PFSK-1 (cell line): Measurements from ENCODE around the genes KLHL25 and MFGE8.

DNA sequence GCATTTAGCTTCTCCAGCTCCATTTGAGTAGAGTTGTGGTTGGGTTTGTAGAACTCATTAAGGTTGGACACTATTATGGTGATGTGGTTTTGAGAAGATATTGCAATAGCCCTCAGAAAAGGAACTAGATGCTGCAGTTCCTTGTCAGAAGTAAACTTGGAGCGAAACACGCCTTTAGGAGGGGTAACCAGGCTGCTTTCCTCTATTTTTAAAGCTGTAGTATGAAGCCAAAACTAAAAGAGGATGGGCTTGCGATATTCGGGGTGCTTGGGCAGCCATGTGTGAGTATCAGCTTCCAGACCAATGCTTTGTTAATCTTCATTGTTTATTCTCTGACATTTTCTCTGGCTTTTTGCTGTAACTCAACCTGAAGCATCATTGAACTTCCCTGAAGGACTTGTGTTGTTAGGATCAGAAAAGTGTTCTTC lies 174.8 kb downstream of the AKAP13 start:
- RRBS, result no CpG with 5 or more reads among the region's 4 CpGs

- RRBS, result no CpG with 5 or more reads among the region's 3 CpGs
Measured at GRCh38 chr15:85568591-85569352, 188.4 kb downstream of the AKAP13 start.

DNA sequence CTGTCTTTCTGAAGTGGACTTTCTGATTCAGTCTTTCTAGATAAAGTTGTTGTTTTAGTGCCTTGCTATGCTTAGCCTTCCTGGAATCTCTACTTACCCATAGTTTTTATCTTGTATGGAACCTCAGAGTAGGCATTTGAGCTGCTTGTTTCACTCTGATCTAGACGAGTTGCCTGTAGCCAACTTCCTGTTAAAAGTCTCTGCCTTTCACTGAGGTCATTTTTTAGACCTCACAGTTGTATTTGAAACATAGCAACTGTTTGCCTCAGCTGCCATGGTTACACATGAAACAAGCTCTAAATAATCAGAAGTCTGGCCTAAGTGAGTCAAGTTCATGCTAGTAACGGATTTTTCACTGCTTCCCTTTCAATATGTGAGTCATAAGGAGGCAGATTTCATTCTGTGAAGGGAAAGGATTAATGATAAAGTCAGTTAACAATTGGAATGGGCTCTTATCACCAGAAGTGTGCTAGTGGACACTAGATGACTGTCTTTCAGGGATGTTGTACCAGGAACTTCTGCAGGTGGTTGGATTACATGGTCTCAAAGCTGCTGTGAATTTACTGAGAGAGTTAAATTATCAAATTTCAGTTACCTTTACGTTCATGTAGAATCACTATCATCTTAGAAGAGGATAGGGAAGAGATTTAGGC lies 126.7 kb downstream of the KLHL25 start:
- RRBS, result no CpG with 5 or more reads among the region's 3 CpGs

DNA sequence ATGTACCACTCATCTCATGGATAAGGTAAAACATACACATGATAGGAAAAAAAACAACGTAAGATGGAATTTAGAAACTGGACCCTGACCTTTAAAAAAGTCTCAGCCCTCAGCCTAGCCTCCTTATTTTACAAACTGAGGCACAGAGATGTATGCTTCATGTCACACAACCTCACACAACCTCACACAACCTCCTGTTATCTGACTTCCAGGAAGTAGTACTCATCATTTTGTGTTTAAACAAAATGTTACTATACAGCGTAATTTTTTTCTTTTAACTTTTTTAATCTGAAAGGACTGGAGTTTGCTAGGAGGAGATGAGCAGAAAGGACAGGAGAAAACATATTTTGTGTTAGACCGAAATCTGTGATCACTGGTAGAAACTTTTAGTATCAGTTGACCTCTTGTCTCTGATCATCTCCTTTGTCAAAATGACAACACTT lies 107.7 kb downstream of the KLHL25 start:
- RRBS, result no CpG with 5 or more reads among the region's 3 CpGs

DNA sequence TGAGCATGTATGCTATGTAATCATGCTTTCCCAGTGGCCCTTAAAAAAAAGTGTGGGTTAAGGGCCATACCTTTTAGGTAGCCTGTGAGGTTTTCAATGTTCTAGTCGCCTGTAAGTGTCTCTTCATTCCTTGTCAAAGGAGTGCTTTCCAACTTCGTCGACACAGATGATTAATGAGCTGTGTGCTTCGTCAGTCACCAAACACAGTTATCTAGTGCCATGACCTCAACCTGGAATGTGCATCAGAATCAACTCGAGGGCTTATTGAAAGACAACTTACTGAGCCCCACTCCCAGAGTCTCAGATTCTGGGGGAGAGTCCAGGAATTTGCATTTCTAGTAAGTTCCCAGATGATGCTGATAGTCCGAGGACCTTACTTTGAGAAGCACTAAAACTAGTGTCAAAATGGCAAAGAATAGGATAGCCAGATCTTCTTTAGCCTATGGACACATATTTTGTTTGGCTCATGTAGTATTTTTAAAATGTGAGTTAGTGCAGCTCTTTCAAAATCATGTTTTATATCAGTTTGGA lies 86.0 kb downstream of the KLHL25 start:
- RRBS, result no CpG with 5 or more reads among the region's 6 CpGs

DNA sequence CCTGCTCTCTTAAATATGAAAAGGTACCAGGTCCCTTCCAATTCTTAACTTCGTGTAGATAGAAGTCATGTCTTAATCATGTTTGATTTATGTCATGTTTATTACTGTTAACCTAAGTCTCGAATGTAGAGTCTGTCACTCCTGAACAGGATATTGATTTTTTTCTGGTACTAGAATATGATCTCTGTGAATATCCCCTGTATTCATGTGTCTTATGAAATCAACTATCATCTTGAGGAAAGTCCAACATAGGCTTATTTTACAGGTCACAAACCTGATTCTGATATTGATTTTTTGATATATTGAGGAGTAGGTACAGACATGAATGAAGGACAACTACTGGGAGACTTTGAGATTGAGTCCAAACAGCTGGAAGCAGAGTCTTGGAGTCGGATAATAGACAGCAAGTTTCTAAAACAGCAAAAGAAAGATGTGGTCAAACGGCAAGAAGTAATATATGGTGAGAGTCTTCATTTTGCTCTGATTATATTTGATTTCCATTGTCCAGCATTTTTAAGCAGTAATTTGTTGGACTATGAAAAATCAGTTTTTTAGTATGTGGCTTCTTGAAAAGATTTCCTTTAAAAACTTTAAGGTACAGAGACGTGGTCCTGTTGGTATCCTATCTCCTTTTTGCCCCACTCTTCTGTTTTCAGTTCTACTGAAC lies 76.9 kb downstream of the KLHL25 start:
- RRBS, result no CpG with 5 or more reads among the region's 5 CpGs

DNA sequence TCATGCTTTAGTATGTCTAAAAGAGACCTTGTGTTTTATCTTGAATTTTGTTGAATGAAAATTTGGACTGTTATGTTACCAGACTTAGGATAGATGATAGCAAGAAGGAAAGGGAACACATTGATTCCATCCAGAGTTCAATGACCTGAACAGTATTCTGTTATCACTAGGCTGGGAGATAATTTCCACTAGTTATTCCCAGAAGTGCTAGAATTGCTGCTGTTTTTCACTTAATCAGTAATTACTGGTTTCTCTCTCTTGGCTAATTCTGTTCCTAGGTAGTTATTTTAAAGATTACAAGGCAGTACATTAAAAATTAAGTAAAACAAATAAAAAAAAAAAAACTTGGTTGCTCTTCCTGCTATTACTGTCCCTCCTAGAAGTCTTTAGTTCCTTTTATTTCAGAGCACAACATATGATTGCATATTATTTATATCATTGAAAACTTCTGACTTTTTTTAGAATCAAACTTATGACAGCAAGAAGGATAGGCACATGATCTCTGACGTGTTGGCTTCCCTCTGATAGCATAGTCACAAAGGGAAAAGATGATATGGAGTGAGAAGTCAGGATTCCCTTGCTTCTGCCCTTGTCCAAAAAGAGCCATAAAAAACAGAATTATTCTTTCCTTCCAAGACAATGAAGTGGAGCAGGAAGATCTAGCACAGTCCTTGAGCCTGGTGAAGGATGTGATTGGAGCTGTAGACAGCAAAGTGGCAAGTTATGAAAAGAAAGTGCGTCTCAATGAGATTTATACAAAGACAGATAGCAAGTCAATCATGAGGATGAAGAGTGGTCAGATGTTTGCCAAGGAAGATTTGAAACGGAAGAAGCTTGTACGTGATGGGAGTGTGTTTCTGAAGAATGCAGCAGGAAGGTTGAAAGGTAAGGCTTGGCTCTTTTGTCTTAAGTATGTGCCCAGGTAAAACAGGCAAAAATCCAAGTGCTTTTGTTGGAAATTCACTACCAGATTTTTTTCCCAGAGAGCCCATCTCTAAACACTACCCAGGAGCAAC lies 72.0 kb downstream of the KLHL25 start:
- RRBS, result no CpG with 5 or more reads among the region's 4 CpGs

- RRBS, result no CpG with 5 or more reads among the region's 5 CpGs
Measured at GRCh38 chr15:85726853-85727666, 67.7 kb downstream of the KLHL25 start.

DNA sequence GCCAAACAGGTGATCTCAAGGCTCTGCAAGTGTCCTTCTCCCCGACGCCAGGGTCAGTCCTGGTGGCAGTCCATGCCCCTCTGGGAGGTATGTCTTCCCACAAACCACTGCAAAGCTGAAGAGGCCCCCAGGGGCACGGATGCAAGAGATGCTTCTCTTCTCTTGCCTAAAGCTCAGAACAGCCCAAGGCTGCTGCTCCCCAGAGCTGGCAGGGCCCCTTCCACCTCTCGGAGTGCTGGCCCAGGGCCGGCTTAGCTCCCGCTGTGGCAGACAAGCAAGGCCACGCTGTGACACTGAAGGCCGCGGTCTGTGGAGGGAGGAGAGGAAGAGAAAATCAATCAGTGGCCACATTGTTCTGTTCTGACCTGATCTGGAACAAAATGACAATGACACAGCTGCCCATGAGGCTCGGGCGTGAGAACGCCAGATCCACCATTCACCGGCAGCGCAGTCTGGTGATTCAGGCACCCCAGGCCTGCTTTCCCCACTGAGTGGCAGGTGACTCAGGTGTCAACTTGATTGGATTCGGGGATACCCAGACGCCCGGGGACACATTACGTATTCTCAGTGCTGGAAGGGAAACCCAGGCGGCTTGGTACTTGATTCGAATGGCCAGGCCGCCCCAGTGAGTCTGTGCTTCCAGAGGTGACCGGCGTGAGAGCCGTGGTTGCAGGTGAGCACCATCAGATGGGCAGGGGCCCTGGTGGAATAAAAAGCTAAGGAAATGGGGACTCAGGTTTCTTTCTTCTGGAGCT lies 33.8 kb downstream of the KLHL25 start:
- RRBS, result 93% methylated on average over 8 of the region's 24 CpGs

GRCh38 chr15:85793926-85794976 lies at the start of gene KLHL25:
Gene KLHL25, minus strand, starts transcription at chr15:85794925.
- RRBS, result under 1% methylated on average over 42 of the region's 96 CpGs

- RRBS, result no CpG with 5 or more reads among the region's 14 CpGs
Measured at GRCh38 chr15:85795409-85795910, 735 bp upstream of the KLHL25 start.

GRCh38 chr15:88708542-88709122 lies 69.8 kb downstream of the ISG20 start:
- RRBS, result no CpG with 5 or more reads among the region's 10 CpGs

DNA sequence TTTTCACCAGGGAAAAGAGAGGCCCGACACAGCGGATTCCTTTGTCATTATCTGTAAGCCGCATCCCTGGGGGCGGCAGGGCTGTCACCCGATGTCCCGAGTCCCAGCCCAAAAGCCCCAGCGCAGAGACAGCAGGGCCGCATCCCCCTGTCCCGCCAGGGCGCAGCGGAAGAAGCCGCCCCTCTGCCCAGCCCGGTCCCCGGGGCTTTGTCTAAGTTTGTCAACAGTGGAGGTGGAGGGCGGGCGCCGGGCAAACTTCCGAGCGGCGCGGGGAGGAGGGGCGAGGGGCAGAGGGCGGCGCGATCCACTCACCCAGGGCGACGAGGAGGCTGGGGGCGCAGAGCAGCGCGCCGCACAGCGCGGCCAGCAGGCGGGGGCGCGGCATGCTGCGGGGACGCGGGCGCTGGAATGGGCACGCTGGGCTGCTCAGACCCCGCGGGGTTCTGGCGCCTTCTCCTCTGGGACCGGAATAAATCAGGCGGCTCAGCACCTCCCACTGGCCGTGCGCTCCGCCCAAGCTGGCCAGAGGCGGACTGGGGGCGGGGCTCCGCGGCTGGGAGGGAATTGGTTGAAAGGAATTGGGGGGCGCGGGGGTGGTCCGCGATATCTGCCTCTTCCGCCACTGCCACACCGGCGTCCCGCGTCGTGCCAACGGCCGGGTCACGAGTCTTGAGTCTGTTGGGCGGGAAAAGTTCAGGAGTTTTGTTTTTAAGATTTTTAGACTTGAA lies at the start of gene MFGE8:
TSS of gene MFGE8 (minus strand) at position 445 of the 728 bp plus-strand sequence.
- RRBS, result 0% methylated on average over 1 of the region's 67 CpGs

DNA sequence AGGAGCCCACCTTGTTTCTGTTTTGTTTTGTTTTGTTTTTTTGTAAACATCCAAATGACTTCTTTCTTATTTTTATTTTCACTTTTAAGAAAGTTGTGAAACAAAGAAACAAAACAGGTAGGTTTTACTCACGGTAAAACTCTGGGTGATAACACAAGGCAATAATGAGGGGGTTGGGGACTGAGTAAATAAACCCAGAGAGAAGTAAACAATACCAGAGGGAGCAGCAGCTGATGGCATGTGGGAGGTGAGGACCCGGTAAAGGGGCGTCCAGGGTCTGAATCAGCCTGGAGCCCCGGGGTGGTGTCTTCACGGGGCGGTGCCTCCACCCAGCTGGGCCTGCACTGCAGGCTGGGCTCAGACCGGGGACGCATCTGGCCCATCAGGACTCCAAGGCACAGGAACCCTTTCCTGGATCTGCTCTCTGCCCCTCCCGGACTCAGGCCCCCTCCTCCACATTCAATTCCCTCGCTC lies 73.7 kb upstream of the MFGE8 start:
- RRBS, result 61% methylated on average over 6 of the region's 10 CpGs

- RRBS, result no CpG with 5 or more reads among the region's 12 CpGs
Measured at GRCh38 chr15:89106146-89106709, 18.0 kb downstream of the ABHD2 start.

- RRBS, result no CpG with 5 or more reads among the region's 16 CpGs
Measured at GRCh38 chr15:89119391-89120572, 31.5 kb downstream of the ABHD2 start.

DNA sequence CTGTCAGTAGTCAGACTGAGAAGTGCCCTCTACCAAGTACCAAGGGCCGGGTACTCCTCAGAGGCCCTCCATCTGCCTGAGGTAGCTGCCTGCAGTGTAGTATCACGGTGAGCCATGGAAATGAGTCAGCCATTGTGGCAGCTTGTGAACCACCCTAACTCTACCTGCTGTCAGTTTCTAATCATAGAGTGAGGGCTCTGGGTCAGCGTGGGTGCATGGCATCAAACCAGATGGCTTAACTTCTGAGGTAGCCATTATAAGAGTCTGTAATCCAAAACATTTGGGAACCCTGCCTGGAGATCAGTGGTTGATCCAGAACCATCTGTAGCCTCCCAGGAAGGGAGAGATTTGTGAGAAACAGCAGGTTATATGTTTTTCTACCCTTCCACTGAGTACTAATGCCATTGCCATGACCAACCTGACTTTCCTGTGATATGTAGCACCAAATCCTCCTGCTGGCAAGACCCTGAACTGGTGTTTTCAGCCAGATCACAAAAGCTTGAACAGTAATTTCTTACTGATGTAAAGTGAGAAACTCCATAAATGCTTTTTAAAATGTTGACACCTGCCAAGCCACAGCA lies 38.9 kb downstream of the ABHD2 start:
- RRBS, result no CpG with 5 or more reads among the region's 3 CpGs

DNA sequence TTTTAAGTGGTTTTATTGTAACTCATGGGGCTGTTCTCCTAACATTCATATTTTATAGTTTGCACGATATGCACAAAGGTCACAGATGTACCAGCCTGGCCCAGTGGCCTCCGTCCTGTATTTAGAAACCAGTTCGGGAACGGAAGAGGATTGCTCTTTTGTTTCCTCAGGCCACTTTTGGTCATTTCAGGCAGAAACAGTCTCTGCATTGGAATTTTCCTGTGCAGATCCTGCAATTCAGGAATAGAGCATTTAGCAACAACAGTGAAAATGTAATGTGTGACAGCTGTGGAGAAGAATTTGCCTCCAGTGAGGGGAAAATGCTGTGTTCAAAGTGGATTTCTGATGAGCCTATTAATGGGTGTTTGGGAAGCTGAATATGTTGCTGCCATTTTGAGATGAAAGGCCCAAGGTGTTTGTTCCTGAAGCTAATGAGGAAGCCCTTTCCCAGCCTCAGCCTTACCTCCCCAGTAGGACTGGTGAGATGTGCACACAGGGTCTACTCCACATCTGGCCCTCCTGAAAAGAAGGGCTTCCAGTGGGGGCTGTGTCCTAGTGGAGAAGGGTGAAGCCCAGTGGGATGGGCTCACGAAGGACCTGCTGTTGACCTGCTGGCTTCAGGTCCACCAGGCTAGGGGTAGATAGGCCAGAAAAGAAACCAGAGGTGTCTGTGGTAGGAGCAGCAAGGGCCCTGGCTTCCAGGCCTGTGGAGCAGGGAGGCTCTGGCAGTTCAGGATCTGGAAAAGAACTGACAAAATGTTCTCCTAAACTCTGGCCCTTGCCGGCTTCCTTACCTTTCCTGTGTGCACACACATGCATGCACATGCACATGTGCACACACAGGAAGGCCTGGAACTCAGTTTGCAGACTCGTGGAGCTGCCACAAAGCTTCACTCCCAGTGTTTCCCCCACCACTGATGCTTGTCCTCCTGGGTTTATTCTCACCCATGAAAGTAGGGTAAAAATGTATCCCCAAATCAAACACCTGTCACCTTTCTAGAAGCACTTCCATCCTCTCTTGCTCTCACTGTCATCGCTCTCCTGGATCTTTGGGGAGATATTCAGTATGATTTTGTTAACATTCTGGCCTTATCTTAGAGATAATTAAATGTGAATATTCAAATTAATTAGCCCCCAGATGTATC lies 49.5 kb downstream of the ABHD2 start:
- RRBS, result no CpG with 5 or more reads among the region's 8 CpGs

GRCh38 chr15:89150844-89151425 lies 62.7 kb downstream of the ABHD2 start:
- RRBS, result no CpG with 5 or more reads among the region's 7 CpGs

DNA sequence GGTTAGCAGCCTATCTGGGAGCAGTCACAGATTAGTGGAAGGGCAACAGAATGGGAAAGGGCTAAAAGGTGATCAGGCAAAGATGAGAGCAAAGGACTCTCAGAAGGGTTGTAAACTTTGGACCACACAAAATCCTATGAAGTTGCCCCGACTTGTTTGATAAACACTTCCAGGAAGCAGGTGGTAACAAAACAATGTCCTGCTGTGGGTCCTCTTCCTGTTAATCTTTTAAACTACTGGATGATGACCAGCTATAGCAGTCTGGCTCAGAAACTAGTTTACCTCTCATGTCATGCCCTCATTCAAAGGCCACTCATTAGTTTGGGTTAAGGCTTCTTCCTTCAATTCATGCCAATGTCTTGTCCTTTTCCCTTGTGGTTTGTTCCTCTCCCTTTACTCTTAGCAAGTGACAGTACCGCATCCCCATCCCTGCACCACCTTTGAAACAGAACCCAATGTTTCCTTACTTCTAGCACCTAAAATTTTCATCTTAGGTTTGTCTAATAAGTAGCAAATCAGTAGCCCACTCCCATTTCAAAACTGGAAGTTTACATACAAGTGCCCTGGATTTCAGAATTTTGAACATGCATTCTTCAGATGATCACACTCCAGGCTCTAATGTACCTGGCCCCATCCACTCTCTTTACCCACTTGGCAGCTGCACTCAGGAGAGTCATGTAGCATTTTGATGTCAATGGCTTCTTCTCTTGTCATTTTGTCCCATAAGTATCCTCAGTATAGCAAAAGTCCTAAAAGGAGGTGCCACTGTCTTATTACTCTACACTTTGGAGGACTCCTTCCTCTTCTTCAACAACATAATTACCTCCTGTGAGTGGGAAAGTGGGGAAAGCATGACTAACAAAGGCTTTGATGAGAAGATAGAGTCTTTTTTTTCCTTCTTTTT lies 18.9 kb downstream of the POLG start:
- RRBS, result no CpG with 5 or more reads among the region's 2 CpGs